ENCODE measurements around a stretch of chr22.

- PRO-cap: bidirectional peak, plus-strand start at chr22:46196059, minus-strand start at chr22:46195851
These were observed 45.3 kb downstream of the PPARA start for GRCh38 chr22:46195493-46196231.

- PRO-cap: bidirectional peak, plus-strand start at chr22:46203787, minus-strand start at chr22:46203698
These were observed 46.5 kb downstream of the CDPF1 start for GRCh38 chr22:46203570-46204080.

DNA sequence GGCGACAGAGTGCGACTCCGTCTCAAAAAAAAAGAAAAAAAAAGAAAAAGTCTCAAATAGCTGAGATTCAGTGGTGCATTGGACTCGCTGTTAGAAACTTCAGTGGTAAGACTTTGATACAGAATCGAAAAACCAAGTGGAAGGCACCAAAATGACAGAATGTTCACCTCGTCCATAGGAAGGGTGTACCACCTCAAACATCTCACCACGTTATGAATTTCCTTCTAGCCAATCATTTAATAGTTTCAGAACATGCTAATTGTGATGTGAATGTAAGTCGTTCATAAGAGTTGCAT lies 31.0 kb downstream of the CDPF1 start:
- PRO-cap: no peak

GRCh38 chr22:46370484-46371373 lies 35.2 kb downstream of the TRMU start:
- PRO-cap: no peak

- PRO-cap: no peak
These were observed 86.1 kb downstream of the CELSR1 start for GRCh38 chr22:46451265-46451737.

- PRO-cap: no peak
These were observed 38.5 kb upstream of the GRAMD4 start for GRCh38 chr22:46581505-46582353.

DNA sequence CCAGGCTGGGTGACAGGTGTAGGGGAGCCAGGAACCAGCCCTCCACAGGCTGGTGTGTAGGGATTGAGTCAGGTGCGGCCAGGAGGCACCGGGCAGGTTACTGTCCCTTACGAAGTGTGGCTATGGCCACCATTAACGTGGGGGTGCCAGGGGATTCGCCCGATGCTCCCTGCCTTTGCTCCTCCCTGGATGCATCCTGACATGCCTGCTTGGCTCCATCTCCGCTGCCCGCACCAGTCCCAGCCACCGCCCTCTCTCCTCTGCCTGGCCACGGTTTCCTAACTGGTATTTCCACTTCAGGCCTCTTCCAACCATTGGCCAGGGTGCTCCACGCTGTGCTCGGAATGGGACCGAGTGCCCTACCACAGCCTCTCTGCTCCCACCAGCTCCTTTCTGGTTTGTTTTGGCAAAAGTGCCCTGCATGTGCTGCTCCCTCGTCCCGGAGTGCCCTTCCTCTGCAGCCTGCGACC lies 12.8 kb upstream of the GRAMD4 start:
- PRO-cap: no peak

GRCh38 chr22:46637725-46638148 lies 17.6 kb downstream of the GRAMD4 start:
- PRO-cap: unidirectional peak, plus-strand start at chr22:46637970

DNA sequence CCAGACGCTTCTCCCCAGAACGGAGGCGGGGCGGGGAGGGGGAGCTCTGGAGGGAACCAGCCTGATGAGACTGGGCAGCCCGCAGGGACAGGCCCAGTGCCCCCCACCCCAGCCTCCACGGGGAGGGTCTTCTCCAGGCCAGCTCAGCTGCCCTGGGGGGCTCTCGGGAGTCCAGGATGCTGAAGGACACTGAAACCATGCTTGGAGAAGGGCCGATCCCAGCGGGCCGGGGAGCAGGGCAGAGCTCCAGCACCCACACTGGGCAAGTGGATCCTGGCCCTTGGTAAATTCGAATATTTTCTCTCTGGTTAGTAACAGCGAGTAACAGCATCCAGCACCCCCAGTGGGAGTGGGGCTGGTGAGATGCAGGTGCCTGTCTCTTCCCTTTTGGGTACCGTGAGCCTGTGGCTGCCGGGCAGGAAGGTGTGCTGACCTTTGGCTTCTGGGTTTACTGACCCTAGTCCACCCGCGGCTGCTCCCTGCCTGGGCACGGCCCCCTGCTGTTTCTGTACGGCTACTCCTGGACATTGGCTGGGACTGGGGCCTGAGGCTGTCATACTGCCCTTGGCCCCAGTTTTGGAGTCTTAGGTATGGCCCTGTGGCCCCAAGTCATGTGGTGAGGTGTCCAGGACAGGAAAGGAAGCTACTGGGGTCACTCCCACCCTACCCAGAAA lies 35.9 kb downstream of the GRAMD4 start:
- PRO-cap: no peak

GRCh38 chr22:46657859-46658715 lies 37.9 kb downstream of the GRAMD4 start:
- PRO-cap: no peak

- PRO-cap: bidirectional peak, plus-strand start at chr22:46660799, minus-strand start at chr22:46660680
These were observed 40.3 kb downstream of the GRAMD4 start for GRCh38 chr22:46660083-46661208.

DNA sequence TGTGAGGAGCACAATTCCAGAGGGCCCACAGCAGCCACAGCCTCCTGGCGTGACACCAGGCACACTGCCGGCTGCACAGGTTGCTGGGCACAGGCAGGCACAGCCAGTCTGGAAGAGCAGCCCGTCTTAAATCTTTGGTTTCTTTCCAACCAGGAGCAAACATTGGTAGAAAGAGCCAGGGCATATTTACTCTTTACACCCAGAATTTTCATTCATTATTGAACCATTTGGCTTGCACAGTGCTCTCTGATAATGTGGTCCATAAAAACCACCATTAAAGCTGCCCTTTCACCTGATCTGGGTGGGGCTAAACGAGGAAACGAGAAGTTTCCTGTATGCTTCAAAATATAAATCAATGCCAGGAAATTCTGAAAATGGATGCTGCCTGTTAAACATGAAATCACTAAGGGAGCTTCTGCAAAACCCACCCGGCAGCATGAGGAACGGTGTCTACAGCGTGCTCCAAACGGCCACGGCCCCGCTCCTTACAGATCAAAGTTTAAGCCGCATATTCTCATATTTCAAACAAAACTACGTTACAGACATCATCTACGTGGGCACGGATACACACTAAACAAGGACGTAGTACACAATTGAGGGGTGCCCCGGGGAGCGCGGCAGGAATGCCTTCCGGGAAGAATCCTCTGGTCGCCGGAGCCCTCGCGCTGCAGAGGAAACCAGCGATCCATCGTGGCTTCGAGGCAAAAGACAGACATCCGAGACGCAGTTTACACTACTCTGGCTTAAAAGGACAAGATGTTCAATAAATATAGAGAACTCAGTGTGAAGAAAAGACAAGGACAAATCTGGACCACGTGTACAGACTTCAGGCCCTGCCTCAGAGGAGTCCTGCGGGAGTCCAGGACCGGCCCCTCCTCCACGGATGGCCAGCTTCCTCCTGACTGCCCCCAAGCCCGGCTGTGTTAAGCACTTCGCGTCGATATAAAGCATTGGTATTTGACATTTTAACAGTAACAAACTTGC lies 52.3 kb downstream of the CERK start:
- PRO-cap: no peak

GRCh38 chr22:46726501-46726976 lies 11.5 kb downstream of the CERK start:
- PRO-cap: no peak

- PRO-cap: no peak
These were observed 2.9 kb upstream of the CERK start for GRCh38 chr22:46740928-46741353.

DNA sequence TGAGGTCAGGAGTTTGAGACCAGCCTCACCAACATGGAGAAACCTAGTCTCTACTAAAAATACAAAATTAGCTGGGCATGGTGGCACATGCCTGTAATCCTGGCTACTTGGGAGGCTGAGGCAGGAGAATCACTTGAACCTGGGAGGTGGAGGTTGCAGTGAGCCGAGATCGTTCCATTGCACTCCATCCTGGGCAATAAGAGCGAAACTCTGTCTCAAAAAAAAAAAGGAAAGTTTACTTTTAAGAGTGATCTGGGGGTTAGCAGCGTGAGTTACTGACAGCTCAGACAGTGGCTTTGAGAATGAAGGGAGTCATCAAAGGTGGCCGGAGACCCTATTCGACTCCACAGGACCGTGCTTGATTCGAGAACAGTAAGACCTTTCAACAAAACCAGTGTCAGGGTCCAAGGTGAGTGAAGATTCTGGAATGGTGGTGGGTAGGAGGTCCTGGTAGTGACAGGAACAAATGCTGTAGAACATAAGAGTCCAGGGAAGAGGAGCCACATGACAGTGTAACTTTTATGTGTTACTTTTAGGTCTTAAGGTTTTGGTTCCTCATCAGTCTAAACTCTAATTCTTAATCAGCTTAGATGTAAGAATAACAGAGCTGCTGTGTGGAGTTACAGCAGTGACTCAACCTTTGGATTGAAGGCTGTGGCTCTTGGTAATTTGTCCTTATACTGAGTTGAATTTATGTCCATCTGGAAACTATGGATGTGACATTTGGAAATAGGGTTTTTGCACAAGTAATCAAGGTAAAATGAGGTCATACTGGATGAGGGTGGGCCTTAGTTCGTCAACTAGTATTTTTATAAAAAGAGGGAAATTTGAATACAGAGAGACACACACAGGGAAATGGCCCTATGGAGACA lies 1.7 kb downstream of the TBC1D22A start:
- PRO-cap: no peak

- PRO-cap: no peak
These were observed 28.8 kb downstream of the TBC1D22A start for GRCh38 chr22:46790934-46791872.

- PRO-cap: no peak
These were observed 140.6 kb downstream of the TBC1D22A start for GRCh38 chr22:46903005-46903482.

DNA sequence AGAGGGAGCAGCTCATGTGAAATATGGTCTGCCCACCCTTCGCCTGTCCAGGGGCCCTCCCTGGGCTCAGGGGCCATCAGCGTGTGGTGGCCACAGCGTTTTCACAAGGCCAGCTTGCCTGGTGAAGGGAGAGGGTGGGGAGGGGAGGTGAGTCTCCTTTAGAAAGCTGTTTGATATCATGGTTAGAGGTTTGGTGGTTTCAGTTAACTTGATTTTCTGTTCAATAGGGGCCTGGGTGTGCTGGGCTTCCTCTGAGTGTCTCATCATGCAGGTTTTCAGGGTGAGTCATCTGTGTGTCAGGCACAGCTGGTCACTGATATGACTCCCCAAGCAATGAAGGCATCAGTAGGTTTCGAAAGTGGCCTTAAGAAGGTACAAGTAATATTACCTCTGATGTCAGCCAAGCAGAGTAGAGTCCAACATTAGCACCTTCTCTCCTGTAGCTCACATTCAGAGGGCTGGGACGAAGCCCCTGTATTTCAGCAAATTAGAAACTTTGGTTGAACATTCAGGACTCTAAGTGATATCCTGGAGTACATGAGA lies 172.4 kb downstream of the TBC1D22A start:
- PRO-cap: bidirectional peak, plus-strand start at position 345 of the sequence, minus-strand start at position 261 of the sequence

DNA sequence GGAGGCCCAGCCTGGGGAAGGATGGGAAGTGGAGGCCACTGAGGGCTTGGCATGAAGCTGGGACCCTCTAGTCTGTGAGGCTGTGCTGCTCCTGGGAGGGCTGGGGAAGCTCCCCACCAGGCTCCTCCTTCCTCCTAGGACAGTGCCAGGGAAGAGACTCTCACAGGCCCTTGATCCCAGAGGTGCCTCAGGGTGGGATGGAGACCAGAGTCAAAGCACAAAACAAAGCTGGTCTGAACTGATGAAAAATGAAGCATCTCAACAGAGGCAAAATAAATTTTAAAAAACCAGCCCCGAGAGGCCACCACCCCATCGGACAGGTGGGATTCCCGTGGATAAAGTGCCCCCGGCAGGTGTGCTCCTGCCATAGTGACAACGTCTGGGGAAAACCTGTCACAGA lies 385.4 kb downstream of the TBC1D22A start:
- PRO-cap: no peak

- PRO-cap: unidirectional peak, plus-strand start at chr22:47177184
These were observed 414.4 kb downstream of the TBC1D22A start for GRCh38 chr22:47176889-47177292.